Measurements from ENCODE around the genes TES, ST7 and KCND2.

DNA sequence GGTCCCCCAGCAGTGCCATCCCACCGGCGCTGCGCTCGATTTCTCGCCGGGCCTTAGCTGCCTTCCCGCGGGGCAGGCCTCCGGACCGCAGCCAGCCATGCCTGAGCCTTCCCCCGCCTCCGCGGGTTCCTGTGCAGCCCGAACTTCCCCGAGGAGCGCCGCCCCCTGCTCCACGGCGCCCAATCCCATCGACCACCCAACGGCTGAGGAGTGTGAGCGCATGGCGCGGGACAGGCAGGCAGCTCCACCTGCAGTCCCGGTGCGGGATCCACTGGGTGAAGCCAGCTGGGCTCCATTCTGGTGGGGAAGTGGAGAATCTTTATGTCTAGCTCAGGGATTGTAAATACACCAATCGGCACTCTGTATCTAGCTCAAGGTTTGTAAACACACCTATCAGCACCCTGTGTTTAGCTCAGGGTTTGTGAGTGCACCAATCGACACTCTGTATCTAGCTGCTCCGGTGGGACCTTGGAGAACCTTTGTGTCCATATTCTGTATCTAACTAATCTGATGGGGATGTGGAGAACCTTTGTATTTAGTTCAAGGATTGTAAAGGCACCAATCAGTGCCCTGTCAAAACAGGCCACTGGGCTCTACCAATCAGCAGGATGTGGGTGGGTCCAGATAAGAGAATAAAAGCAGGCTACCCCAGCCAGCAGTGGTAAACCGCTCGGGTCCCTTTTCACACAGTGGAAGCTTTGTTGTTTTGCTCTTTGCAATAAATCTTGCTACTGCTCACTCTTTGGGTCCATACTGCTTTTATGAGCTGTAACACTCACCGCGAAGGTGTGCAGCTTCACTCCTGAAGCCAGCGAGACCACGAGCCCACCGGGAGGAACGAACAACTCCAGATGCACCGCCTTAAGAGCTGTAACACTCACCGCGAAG, 325.1 kb downstream of the PPP1R3A start:
- RRBS: no CpG with 5 or more reads among the region's 40 CpGs

GRCh38 chr7:114426331-114426910, 11.8 kb downstream of the FOXP2 start:
- RRBS: no CpG with 5 or more reads among the region's 3 CpGs

DNA sequence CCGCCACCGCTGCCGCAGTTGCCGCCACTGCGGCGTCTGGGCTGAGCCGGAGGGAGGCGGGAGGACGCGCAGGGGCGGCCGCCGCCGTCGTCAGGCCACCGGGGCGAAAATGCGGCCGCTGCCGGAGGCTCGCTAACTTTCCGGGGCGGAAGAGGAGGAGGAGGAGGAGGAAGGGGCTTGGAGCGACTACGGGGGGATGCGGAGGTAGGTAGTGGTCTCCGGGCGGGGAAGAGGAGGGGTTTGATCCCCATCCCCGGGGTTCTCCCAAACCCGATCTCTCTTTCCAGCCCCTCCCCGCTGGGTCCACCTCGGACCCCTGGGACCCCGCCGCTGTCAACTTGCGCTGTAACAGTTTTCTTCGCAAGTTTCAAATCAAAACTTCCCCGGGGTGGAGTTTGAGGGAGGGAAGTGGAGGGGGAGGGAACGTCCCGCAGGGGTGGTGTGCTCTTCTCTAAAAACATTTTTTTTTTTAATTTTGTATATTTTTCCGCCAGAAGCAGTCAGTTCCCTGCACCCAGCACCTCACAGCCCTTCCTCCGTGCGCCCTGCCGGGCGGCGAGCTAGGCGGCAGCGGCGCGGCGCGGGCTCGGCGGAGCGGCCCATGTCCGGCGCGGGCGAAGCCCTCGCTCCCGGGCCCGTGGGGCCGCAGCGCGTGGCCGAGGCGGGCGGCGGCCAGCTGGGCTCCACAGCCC, 685 bp downstream of the MDFIC start:
- RRBS: 2% methylated on average over 28 of the region's 68 CpGs

- RRBS: no CpG with 5 or more reads among the region's 4 CpGs
Observed at GRCh38 chr7:116159640-116160052, 50.7 kb upstream of the TES start.

- RRBS: 3% methylated on average over 23 of the region's 68 CpGs
Observed at GRCh38 chr7:116210241-116210817, at the start of gene TES. TES (plus strand) TSS chr7:116210539.

GRCh38 chr7:116315192-116315829, 105.0 kb downstream of the TES start:
- RRBS: 86% methylated on average over 1 of the region's 8 CpGs

- RRBS: no CpG with 5 or more reads among the region's 3 CpGs
Observed at GRCh38 chr7:116446401-116446925, 53.1 kb upstream of the CAV2 start.

- RRBS: no CpG with 5 or more reads among the region's 12 CpGs
Observed at GRCh38 chr7:116511368-116512532, 12.2 kb downstream of the CAV2 start.

GRCh38 chr7:116699105-116700437, 27.6 kb downstream of the MET start:
- RRBS: no CpG with 5 or more reads among the region's 22 CpGs

- RRBS: 2% methylated on average over 24 of the region's 59 CpGs
Observed at GRCh38 chr7:116952697-116953577, at the start of gene ST7. ST7 (plus strand) TSS chr7:116953501.

DNA sequence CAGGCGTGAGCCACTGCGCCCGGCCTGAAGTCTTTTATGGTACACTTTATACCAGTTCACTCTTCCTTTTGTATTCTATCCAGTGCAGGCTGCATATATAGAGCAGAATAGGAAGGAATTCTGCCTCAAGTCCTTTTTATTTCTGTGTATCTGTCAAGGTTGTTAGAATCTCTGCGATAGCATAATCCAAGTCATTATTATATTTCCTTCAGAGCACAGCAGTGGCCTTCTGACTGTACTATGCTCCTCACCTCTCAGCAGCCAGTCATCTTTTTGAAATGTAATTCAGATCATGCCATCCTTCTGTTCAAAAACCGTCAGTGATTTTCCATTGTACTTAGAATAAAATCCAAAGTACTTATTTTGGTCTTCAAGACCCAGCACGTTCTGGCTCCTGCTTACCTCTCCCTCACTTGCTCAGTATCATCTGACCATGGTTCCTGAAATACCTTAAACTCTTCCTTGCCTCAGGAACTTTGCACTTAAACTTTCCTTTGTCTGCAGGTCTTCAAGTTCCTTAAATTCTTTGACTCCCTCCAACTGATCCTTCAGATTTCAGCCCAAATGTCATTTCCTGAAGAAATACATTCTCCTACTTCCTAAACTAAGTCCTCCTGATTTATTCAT, 112.3 kb downstream of the ST7 start:
- RRBS: no CpG with 5 or more reads among the region's 6 CpGs

DNA sequence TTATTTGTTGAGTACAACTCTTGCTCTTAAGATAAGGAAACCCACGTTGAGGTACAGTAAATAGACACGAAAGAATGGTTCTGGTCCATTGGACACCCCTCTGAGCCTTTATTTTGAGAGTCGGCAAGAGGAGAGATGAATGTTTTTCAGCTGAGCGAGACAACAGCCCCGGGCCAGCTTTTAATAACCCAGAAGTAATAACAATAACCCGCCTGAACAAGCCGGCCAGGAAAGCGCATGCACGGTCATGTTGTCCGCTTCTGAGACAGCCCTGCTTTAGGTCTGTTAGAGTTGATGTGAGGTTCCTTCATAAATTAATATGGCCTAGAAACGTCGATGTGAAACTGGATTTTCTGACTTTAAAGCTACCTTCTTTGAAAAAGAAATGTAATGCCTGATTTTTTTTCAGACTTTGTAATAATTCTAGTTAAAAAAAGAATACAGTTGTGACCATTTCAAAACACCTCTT, 48.9 kb downstream of the WNT2 start:
- RRBS: no CpG with 5 or more reads among the region's 12 CpGs

GRCh38 chr7:117672637-117674058, 193.3 kb downstream of the CFTR start:
- RRBS: no CpG with 5 or more reads among the region's 25 CpGs

DNA sequence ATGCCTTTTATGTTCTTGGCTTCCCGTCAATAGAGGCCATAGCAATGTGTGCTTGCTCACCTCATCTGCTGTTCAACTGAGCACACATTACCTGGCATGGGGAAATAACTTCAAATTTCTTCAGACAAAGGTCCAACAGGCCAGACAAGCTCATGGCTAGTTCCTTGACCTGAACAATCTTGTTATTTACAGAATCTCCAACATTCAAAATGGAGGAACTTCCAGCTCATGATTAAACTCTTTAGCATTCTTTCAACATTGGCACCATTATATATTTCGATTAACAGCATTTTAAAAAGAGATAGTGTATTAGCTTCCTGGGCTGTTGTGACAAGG, 184.9 kb downstream of the CTTNBP2 start:
- RRBS: no CpG with 5 or more reads among the region's 2 CpGs

- RRBS: no CpG with 5 or more reads among the region's 3 CpGs
Observed at GRCh38 chr7:117773678-117773943, 99.6 kb downstream of the CTTNBP2 start.

DNA sequence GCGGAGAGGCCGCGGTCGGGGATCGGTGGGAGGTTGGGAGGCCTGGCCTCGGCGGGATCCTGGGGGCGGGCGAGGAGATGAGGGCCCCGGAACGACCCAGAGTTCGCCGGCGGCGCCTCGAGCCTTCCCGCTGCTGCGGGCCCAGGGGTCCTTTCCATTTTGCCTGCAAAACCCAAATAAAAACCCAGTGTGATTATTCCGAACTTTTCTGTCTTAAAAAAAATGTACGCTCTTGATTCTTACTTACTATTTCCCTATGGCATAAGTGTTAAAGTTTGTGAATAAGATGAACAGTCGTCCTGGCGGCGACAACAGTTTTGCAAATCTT, 294 bp downstream of the LSM8 start:
- RRBS: under 1% methylated on average over 8 of the region's 23 CpGs

- RRBS: no CpG with 5 or more reads among the region's 11 CpGs
Observed at GRCh38 chr7:118194585-118195952, 11.1 kb downstream of the LSM8 start.

GRCh38 chr7:120272425-120273480, at the start of gene KCND2:
KCND2 (plus strand) TSS chr7:120273175.
- RRBS: 3% methylated on average over 6 of the region's 84 CpGs

DNA sequence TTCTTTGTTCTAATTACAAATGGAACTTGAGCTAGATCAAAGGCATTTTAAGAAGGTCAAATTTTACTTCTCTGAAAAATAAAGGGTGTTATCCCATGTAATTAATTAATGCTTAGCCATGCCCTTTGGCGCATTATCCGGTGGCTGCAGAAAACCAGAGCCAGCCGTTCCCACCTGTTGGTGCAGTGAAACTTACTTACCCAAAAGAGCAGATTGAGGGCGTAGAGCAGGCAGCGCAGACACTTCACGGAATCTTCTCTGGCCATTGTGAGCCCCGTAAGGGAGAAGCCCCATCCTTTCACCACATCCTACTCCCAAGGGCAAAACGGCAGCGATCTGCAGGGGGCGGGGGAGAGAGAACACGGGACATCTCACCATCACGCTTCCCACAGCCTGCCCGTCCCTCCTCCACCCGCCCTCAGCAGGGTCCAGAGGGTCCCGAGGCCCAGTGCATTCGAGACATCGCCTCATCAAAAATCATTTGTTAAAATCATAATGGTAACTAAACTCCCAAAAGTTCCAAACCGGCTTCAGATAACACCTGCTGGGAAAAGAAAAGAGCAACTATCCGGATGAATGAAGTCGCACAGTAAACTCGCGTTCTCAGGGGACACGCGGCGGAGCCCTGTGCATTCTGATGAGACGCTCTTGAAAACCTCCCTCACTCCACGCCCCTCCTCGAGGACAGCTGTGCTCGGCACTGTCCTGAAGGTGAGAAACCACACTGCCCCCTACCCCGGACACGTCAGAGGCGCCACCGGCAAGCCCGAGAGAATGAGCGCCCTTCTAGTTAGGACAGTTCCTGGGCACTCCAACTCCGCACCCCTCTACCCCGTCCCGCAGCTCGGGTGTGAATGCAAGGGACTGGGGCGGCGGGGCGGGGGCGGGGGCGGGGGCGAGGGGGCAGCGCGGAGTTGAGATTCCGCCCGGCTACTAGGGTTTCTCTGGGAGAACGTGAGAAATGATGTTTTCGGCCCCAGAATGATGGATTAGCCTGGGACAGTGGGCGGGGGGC, 1.1 kb downstream of the TSPAN12 start:
- RRBS: 0% methylated on average over 3 of the region's 52 CpGs